Occipital lobe (tissue), 2 donors: ENCODE data around the gene UGT3A1.

GRCh38 chr5:33297805-33298248 lies 142.9 kb upstream of the TARS1 start:
- RAMPAGE, long total RNA, result no peak

DNA sequence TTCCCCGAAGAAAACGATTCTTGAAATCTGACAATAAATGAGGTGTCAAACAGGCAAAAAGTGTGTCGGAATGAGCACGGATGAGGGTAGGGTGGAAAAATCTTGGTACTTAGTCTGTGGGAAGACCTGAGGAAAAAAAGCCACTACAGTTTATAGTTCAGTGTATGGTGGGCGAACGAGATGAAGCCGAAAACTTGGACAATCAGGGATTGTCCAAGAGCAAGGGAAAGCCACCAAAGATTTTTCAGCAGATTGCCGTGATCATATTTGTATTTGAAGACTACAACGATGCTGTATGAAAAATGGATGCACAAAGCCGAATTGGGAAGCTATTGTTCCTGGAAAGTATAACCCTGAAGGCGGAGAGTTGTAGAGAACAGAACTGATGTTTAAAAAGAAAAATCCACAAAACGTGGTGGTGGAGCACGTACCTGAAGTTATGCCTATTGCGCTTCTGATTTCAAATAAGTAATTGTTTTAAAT lies 950 bp upstream of the TARS1 start:
- RAMPAGE, long total RNA, result no peak

DNA sequence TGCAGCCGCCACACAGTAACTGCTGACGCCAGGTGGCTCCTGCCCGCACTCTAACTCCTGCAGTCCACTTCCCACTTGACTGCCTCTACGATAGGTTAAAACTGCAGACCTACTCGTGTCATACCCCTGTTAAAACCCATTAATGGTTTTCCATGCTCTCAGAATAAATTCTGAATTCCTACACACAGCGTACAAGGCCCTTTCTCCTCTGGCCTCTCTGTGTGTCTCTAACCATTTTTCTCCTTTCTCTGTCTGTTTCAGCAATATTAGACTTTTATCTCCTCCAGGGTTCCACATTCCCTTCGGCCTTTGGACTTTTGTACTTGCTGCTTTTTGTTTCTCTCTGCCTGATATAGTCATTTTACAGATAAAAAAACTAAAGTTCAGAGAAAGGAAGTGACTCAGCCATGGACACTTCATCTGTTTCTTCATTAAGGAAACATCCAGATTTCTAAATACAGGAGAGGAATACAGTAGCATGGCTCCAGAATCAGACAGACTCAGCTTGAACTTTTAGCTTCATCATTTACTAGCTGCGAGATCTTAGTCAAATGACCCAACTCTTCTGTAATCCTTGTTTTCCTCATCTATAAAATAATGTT lies 84.8 kb downstream of the ADAMTS12 start:
- RAMPAGE, long total RNA, result no peak

DNA sequence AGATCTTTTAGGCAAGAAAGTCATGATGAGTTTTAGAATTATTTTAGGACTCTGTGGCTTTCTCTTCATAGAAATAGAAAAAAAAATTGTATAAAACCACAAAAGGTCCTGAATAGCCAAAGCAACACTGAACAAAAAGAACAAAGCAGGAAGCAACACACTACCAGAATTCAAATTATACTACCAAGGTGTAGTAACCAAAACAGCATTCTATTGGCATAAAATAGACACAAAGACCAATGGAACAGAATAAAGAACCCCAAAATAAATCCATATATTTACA lies 1.1 kb upstream of the AMACR start:
- RAMPAGE, long total RNA, result no peak

- RAMPAGE, long total RNA, result no peak
These were observed 122.3 kb upstream of the C1QTNF3 start for GRCh38 chr5:34165230-34165745.

DNA sequence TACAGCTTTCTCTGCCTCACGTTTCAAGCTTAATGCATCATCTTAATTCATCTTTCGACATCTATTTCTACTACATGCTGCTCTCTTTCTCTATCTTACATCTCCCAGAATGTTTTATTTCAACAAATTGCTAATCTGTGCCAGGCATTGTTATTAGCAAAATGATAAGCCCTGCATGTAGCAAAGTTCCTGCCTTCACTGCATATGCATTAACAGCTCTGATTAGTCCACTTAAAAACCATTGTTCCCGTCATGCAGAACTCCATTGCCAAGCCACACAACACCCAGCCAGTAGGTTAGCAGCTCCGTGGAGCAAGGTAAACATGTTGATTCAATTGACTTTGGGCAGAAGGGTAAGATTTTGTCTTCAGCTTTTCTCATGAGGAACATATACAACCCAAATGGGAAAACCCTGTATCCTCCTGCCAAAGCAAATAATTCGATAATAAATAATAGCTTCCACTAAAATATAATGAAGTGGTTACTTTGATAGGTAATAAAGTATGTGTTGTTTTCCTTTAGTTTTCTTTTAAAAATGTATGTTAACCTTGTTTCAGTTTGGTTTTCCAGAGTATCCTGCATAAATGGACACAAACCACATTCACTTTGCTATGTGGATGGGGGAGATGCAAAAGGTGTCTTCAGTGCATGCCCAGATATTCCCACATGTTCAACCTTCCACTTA lies 124.4 kb upstream of the C1QTNF3 start:
- RAMPAGE, long total RNA, result no peak

DNA sequence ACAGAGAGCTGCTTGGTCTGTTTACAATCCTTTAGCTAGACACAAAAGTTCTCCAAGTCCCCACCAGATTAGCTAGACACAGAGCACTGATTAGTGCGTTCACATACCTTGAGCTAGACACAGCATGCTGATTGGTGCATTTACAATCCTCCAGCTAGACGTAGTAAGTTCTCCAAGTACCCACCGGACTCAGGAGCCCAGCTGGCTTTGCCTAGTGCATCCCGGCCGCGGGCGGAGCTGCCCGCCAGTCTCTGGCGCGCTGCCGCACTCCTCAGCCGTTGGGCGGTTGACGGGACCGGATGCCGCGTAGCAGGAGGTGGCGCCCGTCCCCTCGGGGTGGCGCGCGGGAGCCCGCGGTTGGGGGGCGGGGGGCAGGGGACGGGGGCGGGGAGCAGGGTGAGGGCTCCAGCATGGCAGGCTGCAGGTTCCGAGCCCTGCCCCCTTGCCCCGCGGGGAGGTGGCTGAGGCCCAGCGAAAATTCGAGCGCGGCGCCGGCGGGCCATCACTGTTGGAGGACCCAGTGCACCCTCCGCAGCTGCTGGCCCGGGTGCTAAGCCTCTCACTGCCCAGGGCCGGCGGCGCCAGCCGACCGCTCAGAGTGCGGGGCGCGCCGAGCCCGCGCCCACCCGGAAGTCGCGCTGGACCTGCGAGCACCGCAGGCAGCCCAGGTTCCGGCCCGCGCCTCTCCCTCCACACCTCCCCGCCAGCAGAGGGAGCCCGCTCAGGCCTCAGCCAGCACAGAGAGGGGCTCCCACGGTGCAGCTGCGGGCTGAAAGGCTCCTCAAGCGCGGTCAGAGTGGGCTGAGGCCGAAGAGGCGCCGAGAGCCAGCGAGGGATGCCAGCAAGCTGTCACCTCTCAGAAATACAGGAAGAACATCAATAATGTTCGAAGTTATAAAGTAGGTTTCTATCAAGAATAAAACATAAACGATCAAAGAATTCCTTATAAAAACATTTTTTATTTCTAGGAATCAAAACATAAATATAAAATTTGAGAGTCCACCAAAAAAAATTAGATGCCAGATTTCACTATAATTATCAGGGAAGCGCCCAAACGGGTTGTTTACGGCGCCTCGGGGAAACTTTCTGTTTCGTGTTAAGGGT lies 201.8 kb upstream of the C1QTNF3 start:
- RAMPAGE, long total RNA, result no peak

DNA sequence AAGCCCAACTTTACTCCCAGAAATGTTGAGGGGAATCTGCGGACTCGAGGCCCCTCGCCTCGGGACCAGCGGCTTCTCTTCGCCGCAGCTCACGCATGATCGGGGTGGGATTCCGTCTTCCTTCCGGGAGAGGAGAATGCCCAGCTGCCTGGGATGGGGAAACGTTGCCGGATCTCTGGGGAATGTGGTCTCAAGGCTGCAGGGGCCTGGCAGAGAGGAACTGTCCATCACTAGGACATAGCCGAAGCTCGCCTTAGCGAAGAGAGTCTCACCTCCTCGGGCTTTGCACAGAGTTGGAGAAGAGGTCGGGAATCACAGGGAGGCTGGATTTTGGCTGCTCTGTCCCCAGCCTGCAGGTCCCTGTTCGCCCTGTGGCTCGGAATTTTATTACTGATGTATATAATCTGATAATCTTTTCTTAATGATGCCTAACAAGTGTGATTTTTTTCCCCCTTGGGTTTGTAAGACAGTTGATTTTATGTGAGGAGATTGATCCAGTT lies 1.4 kb downstream of the RAI14 start:
- RAMPAGE, long total RNA, result no peak

DNA sequence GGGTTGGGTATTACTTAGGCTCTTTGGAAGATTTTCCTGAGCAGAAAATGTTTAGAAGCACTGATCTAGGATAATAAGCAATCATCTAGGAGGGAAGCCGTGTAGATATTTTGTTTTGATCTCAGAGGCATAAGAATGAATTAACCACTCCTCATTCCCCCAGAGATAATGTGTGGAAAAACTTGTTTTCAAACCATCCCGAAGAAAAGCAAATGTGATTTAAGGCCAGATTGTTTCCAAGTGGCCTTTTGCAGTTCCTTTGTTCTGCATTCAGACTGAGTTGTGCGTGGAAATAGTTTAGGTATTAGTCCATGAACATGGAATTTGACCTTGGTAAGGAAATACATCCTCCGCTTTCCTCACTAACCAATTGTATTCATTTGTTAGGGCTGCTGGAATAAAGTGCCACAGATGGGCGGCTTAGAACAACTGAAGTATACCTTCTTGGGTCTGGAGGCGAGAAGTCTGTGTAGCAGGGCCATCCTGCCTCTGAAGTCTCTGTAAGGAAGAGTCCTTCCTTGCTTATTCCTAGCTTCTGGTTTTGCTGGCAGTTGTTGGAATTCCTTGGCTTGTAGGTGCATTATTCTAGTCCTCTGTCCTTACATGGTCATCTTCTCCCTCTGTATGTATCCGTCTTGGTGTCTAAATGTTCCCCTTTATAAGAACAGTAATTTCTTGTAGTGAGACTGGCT lies 53.7 kb downstream of the RAI14 start:
- RAMPAGE, long total RNA, result no peak

DNA sequence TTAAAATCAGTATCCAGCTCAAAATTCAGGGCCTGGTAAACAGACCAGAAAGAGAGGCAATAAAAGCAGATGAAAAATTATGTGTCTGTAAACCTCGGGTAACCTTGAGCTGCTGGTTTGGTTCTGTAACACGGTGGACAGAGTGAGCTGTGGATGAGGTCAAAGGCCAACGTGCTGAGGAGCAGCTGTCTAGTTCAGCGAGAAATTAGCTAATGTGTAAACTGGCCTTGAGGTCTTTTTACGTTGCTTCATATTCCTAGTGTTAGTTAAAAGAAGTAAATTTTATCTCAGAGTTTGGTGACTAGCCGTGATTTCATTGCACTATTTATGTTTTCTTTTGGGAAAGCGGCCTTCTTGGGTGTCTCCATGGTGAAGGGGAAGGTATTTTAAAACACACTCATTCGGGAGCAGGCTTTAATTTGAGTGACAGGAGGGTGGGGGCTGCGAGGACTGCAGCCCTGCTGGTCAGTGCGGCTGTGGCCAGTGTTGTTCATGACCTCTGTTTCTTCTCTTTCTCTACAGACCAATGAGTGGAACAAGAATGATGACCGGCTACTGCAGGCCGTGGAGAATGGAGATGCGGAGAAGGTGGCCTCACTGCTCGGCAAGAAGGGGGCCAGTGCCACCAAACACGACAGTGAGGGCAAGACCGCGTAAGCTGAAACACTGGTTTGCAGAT lies 81.9 kb upstream of the TTC23L start:
- RAMPAGE, long total RNA, result no peak

DNA sequence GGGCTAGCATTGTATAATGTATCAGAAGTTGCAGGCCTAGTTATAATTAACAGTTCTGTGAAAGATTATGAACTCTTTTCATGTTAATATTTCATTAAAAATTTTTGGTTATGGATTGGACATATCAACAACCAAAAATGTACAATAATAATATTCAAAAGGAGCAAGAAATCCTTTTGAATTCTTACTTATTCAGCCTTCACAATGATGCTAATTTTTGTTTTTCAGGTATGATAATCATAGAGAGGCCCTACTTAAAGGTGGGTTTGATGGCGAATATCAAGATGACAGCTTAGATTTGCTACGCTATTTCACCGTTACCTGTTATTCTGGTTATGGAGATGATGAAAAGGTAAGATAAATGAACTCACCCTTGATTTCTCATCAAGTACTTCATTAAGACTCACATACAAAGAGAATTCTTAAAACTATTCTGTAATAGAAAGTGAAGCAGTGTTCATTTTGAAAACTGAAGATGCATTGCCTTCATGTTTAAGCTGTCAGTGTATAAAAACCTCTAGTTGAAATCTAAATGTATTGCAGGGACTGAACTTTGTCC lies 6.2 kb downstream of the DNAJC21 start:
- RAMPAGE, long total RNA, result no peak

DNA sequence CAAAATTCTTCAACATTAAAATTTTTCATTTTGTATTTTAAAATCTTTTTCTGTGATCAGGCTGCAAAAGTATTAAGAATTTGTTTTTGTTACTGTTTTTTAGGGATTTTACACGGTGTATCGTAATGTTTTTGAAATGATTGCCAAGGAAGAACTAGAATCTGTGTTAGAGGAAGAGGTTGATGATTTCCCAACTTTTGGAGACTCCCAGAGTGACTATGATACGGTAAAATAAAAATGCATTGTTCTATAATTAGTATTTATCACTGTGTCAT lies 6.6 kb downstream of the DNAJC21 start:
- RAMPAGE, long total RNA, result no peak

DNA sequence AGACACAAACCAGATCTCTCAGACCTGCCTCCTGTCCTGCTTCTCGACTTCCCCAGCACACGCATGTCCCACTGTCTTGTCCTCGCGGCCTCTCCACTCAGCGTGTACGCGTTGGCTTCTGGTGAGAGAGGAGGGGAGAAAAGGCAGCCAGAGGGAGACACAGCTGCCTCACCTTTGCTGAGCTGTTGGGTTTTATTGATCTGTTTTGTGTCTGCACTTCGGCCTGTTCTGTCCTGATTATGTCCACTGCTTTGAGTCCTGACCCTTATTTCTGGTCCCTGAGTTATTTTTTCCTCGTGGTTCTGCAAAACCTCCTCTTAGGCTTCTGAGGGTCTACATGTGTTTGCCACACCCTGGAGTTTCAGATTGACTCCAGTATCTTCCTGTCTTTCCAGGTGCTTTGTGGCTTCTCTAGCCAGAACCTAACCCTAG lies 87.5 kb upstream of the AGXT2 start:
- RAMPAGE, long total RNA, result no peak

DNA sequence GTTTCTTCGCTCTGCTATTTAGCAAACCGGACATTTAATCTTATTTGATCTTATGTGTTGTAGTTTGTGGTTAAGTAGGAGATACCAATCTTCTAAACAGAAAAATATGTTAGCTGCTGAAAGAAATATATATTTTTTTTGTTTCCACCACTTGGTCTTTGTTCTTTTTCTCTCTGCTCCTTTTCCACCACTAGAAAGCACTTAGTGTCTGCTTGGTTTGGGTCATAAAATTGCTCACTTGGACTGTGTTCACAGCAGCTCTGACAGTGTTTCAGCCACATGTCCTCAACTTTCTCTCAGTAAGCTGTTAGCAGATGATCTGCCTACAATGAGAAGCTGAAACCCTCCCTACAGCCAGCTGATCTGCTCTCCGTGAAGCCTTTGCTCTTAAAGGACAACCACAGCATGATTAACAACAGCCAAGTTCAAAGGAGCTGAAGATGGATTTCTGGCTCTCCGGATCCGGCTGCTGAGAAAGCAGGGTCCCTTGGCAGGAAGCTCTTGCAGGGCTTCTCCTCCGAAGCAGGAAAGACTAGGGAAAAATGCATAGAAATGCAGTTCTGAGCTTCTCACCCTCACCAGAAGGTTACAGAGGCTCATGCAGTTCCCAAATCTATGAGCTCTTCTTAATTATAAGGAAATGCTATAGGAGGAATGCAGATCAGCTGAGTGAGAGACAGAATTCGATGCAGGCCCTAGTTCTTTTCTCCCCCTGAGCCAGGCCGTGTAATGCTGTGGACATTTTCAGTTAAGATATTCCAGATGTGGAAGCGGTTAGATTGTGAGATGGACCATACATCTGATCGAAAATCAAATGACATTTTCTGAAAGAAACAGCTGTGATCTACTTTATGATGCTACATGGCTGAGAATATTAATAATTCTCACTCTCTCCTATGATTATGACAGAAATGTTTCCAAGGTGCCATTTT lies 31.5 kb downstream of the PRLR start:
- RAMPAGE, long total RNA, result no peak

- RAMPAGE, long total RNA, result no peak
These were observed 12.5 kb upstream of the PRLR start for GRCh38 chr5:35242835-35243146.

DNA sequence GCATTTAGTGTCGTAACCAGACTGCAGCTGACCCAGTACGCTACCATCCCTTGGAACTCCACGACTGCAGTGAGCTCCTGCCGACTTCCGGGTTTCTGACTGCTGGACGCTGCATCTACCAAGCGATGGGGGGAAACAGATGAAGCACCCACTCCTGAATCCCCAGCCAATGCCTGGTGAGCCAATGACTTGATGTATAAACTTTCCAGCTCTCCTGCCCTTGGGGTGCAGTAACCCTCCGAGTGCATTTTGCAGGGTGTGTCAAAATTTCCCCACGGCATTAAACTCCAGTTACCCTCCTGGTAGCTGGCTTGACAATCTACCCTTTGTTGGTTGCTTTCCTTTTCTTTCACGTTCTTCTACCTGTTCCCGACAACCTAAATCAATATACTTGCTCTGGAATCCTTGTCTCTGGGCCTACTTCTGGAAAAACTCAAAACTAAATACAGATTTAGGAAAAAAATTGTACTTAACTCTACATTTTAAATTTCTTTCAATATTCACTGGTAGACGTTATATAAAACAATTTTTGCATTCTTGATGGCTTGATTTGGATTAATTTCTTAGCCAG lies 174.6 kb upstream of the PRLR start:
- RAMPAGE, long total RNA, result no peak

DNA sequence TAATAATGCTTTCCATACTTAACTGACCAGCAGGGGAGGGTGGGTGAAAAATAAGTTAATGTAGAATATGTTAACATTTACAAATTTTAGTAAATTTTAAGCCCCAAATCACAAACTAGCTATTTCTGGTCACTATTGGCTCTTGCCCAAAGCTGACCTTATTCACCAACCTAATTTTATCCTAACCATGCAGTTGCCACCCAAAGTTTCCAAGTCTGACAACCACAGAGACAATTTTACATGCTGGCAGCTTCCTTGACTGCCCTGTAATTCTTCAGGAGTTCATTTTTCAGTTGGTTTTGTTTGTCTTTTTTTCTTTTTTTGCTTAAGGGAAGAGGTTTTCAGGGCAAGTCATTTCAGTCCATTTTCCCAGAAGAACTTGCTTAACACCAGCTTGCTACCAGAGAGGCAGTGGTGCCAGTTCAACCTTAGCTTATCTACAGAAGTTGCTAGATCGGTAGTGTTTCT lies 935 bp downstream of the SPEF2 start:
- RAMPAGE, long total RNA, result no peak

DNA sequence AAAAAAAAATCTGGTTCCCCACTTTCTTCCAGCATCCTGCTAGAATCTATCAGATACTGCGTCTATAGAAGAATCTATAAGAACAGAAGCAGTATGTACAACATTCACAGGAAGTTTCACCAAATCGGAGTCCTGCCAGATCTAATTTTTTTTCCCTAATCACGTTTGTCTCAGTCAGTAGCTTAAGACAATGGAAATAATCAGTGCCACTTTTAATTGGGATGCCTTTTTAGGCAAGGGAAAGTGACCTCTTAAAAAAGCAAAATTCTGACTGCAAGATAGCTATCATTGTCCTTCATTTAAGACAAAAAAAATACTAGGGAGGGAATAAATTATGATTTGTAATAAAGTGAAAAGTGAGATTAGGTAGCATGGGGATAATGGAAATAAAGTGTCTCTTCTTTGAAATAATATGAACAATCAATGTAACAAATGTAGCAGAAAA lies 3.4 kb downstream of the IL7R start:
- RAMPAGE, long total RNA, result no peak

DNA sequence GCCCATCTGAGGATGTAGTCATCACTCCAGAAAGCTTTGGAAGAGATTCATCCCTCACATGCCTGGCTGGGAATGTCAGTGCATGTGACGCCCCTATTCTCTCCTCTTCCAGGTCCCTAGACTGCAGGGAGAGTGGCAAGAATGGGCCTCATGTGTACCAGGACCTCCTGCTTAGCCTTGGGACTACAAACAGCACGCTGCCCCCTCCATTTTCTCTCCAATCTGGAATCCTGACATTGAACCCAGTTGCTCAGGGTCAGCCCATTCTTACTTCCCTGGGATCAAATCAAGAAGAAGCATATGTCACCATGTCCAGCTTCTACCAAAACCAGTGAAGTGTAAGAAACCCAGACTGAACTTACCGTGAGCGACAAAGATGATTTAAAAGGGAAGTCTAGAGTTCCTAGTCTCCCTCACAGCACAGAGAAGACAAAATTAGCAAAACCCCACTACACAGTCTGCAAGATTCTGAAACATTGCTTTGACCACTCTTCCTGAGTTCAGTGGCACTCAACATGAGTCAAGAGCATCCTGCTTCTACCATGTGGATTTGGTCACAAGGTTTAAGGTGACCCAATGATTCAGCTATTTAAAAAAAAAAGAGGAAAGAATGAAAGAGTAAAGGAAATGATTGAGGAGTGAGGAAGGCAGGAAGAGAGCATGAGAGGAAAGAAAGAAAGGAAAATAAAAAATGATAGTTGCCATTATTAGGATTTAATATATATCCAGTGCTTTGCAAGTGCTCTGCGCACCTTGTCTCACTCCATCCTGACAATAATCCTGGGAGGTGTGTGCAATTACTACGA lies 19.7 kb downstream of the IL7R start:
- RAMPAGE, long total RNA, result no peak

GRCh38 chr5:35990959-35991860 lies at the start of gene UGT3A1:
TSS of gene UGT3A1 (minus strand) at chr5:35991390.
- RAMPAGE, long total RNA, result no peak